OVCAR3 (cell line): ENCODE measurements around a stretch of chr18.

- RRBS: 22% methylated on average over 57 of the region's 92 CpGs
These were observed 80.2 kb downstream of the CELF4 start for GRCh38 chr18:37485146-37485985.

- RRBS: 32% methylated on average over 8 of the region's 14 CpGs
These were observed 78.3 kb downstream of the CELF4 start for GRCh38 chr18:37487221-37487835.

DNA sequence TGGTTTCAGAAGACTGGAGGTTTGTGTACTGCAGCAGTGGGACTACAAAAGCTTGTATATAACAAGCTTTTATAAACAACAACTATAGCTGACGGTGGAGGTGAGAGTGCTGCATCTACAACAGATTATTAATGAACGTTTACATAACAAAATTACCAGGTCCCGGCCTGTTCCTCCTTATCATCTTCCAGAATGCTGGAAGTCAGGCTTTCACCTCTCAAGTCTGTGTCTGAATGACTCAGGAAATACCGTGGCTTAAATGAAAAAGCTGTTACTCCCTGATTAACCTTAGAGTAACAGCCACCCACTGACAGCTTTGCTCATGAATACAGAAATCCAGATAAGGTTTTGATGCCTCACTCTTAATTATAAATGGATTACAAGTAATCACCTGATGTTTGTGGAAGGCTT, 885.2 kb upstream of the CELF4 start:
- RRBS: no CpG with 5 or more reads among the region's 4 CpGs

DNA sequence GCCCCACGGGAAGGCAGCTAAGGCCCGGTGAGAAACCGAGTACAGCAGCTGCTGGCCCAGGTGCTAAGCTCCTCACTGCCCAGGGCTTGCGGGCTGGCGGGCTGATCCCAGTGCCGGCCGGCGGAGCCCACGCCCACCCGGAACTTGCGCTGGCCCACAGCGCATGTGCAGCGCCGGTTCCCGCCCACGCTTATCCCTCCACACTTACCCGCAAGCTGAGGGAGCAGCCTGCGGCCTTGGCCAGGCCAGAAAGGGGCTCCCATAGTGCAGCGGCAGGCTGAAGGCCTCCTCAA, 1152.9 kb upstream of the CELF4 start:
- RRBS: 93% methylated on average over 3 of the region's 19 CpGs

GRCh38 chr18:38941143-38941589, 1375.6 kb upstream of the CELF4 start:
- RRBS: no CpG with 5 or more reads among the region's 13 CpGs

- RRBS: no CpG with 5 or more reads among the region's 2 CpGs
These were observed 2136.3 kb upstream of the CELF4 start for GRCh38 chr18:39701839-39702345.

DNA sequence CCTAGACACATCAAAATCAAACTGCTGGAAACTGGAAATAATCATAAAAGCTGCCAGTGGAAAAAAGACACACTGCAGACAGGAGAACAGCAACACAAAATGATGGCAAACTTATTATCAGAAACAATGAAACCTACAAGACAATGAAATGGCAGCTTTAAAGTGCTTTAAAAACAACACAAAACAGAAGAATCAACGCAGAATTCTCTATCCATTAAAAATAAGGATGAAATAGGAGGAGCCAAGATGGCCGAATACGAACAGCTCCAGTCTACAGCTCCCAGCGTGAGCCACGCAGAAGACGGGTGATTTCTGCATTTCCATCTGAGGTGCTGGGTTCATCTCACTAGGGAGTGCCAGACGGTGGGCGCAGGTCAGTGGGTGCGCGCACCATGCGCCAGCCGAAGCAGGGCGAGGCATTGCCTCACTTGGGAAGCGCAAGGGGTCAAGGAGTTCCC, 323.5 kb upstream of the PIK3C3 start:
- RRBS: no CpG with 5 or more reads among the region's 14 CpGs

DNA sequence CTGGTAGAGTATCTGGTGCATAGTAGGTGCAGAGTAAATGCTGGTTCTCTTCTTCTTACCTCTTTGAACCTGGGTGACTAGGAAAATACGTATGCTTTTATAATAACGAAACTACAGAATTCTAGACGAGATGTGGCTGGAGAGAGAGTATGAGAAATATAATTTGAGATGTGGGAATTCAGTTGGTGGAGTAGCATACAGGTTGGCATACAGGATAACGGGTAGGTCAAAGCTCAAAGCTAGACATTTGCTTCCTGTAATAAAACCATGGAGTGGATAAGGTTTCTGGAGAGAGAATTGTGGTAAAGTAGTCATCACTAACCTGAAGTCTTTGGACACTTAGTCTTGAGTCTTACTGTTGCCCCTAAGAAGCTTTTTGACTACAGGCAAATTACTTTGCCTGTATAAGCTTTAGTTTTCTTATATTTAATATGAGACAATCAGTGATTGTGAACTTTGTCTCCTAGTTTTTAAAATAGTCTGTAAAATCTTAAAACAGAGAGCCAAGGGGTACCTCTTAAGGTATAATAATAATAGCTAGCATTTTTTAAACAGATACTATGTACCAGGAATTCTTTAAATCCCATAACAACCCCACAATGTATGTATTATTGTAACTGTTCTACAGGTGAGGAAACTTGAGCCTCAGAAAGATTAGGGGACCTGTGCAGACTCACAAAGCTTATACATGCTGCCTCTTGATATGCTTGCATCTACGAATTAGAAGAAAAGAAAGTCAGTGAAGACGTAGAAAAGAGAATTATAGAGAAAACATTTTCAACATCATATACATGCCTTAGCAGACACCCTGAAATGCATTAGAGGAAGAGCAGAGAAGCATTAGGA, 42.3 kb downstream of the PIK3C3 start:
- RRBS: no CpG with 5 or more reads among the region's 6 CpGs

DNA sequence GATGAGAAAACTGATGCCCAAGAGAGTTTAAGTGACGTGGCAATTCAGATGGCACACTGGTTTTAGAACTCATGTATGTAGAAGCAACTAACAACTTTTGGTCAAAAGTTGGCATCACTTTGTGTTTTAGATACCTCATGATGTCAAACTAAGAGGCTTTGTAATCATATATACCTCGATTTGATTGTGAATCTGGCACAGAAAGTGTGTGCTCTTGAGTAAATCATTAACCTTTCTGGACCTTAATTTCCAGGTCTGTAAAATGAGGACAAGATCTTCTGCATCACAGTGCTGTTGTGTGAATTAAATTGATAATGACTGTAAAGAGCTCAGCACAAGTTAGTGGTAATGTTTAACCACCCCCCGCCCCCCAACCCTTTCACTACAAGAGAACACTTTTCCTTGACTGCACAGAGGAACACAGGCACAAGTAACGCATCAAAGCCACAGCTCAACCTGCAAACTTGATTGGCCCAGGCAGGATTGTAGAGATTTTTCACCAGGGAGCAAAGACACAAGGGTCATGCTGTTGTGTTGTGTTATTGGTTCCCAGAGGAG, 10.4 kb downstream of the SETBP1 start:
- RRBS: no CpG with 5 or more reads among the region's 4 CpGs

DNA sequence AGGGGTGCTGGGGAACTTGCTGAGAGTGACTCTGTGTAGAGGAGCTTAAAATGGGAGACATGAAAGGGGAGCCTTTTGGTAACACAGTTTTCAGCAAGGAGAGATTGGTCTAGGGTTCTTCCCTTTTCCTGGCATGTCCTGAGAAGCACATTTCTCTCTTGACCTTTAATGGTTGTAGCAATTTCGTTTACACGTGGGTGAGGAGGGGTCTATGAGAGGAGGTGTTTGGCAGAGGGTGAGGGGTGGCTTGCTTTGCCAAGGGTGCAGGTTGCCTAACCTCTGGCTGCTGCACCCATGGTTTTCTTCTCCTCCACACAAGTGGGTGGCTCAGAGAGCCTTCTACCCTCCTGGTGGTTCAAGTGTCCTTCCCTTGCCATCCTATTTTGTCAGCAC, 27.1 kb downstream of the SETBP1 start:
- RRBS: no CpG with 5 or more reads among the region's 2 CpGs

GRCh38 chr18:44708562-44709171, 28.0 kb downstream of the SETBP1 start:
- RRBS: no CpG with 5 or more reads among the region's 9 CpGs

GRCh38 chr18:44718009-44718586, 37.4 kb downstream of the SETBP1 start:
- RRBS: no CpG with 5 or more reads among the region's 1 CpG

- RRBS: no CpG with 5 or more reads among the region's 10 CpGs
These were observed 237.3 kb downstream of the SETBP1 start for GRCh38 chr18:44917821-44918503.

DNA sequence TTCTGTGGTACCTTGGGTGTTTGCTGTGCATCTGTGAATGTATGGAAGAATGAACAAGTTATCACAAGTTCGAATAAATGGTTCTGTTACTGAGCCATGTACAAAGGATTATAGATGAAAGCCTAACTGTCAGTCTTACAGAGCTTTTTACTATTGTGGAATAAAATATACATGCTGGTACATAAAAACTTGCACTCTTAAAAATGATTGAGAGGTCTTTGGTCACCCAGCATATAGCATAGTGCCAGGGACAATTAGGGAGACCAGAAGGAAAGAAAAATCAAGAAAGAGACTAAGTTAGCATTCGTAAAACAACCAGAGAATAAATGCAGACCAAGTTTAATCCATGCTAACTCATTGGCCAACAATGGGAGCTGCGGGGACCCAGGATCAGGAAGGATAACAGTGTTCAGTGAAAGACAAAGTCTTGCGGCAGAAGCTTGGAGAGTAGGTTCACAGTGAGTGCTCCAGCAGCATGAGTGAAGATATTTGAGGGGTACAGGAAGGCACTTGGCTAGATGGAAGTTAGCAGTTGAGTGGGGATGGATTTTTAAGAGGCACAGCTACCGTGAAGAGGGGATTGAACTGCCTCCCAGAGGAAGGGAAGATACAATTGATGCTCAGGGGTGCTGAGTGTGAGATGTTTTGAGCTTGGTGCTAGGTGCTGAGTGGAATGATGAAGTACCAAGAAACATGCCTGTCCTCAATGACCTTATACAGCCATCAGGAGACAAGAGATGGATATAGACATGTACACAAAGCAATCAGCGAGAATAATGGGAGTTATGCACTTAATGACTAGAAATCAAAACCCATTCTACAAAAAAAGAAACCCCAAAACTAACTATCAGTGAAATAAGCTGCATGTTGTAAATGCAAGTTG, 281.4 kb downstream of the SETBP1 start:
- RRBS: no CpG with 5 or more reads among the region's 6 CpGs

DNA sequence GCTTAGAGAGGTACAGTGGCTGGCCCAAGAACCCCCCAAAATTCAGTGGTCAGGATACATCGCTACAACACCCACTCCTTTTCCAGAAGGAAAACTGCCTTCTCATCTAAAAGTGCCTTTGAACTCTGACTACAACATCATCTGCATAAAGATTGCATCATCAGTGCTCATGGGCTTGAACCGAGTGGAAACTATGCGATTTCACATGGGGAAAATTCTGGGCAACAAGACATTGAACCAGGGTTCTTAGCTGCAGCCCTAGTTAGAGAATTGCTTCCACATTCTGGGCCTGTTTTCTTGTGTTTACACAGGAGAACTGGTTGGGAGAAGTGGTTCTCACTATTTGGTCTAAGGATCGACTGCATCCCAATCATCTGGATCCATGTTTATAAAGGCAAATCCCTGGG, 294.5 kb upstream of the SLC14A2 start:
- RRBS: no CpG with 5 or more reads among the region's 4 CpGs

DNA sequence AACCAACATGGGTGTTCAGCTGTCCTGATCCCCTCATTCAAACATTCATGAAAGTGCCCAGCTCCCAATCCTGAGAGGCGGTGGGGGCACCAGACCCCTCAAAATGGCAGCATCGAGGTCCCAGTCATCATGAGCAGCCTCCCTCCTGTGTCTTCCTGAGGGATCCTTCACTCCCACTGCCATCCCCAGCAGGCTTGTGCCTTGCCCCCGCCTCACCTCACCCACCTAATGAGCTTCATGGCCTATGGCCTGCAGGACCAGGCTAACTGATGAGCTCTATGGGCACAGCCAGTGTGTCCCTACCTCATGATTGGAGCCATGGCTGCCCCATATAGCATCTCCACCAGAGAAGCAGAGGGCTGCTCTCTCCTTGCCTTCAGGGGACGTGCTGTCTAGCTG, 47.3 kb upstream of the SLC14A2 start:
- RRBS: no CpG with 5 or more reads among the region's 4 CpGs

DNA sequence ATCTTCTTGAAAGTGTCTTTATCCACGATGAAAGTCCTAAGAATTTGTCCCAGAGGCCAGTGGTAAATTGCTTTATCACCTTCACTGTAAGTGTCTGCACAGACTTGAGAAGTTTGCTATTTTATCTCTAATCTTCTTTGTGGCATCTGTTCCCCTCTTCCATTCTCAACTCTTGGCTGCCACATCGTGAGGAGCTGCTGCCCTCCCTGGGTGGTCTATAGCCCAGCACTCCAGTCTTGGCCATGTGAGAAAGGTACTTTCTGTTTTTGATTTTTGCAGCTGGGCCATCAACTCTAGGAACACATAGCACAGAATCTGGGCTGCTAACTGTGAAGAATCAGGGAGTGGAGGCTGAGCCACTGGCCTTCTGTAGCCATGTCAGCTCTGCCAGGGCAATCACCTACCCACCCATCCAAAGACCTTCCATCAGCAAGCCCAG, 45.5 kb downstream of the SLC14A2 start:
- RRBS: no CpG with 5 or more reads among the region's 2 CpGs

GRCh38 chr18:45828763-45829878, 3.6 kb downstream of the SIGLEC15 start:
- RRBS: no CpG with 5 or more reads among the region's 16 CpGs

DNA sequence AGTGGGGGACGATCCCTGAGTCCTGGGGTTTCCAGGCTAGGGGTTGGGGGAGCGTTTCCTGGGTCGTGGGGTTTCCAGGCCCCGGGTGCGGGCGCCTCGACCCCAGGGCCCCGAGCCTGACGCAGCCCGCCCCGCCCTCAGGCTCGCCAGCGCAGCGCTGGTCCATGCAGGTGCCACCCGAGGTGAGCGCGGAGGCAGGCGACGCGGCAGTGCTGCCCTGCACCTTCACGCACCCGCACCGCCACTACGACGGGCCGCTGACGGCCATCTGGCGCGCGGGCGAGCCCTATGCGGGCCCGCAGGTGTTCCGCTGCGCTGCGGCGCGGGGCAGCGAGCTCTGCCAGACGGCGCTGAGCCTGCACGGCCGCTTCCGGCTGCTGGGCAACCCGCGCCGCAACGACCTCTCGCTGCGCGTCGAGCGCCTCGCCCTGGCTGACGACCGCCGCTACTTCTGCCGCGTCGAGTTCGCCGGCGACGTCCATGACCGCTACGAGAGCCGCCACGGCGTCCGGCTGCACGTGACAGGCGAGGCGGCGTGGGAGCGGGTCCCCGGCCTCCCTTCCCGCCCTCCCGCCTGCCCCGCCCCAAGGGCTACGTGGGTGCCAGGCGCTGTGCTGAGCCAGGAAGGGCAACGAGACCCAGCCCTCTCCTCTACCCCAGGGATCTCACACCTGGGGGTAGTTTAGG, 12.0 kb downstream of the SIGLEC15 start:
- RRBS: 69% methylated on average over 17 of the region's 82 CpGs

DNA sequence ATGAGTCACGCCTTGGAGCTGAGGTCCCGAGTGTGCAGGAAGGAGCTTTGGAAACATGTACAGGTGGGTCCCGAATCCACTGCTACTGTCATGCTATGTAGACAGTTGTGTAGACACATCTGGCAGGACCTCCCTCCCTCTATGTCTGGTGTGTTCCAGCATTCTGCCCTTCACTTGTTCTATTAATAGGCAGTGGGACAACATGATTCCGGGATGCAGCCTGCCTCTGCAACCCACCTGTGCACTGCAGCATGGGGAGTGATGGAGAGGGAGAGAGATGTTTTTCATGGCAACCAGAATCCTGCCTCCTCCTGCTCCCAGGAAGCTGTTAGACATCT, 24.3 kb downstream of the SIGLEC15 start:
- RRBS: no CpG with 5 or more reads among the region's 4 CpGs